Camera-type eye (tissue), 1 donor: ENCODE results near the gene HIP1.

DNA sequence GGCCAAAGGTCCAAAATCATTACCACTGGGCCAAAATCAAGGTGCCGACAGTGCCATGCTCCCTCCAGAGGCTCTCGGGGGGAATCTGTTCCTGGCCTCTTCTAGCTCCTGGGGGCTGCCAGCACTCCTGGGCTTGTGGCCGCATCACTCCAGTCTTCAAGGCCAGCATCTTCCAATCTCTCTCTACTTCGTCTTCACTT is 38.9 kb downstream of the GTF2IRD1 start:
- RAMPAGE, long total RNA, result no peak

- RAMPAGE, long total RNA, result no peak
These were observed 45.4 kb downstream of the GTF2IRD1 start for GRCh38 chr7:74498934-74499713.

- RAMPAGE, long total RNA, result no peak
These were observed 33.3 kb downstream of the GTF2I start for GRCh38 chr7:74690835-74691134.

- RAMPAGE, long total RNA, result no peak
These were observed 52.1 kb upstream of the NCF1 start for GRCh38 chr7:74721546-74722332.

- RAMPAGE, long total RNA, result no peak
These were observed 11.6 kb upstream of the NCF1 start for GRCh38 chr7:74762203-74762545.

- RAMPAGE, long total RNA, result no peak
These were observed 48.2 kb downstream of the RCC1L start for GRCh38 chr7:75025303-75025898.

DNA sequence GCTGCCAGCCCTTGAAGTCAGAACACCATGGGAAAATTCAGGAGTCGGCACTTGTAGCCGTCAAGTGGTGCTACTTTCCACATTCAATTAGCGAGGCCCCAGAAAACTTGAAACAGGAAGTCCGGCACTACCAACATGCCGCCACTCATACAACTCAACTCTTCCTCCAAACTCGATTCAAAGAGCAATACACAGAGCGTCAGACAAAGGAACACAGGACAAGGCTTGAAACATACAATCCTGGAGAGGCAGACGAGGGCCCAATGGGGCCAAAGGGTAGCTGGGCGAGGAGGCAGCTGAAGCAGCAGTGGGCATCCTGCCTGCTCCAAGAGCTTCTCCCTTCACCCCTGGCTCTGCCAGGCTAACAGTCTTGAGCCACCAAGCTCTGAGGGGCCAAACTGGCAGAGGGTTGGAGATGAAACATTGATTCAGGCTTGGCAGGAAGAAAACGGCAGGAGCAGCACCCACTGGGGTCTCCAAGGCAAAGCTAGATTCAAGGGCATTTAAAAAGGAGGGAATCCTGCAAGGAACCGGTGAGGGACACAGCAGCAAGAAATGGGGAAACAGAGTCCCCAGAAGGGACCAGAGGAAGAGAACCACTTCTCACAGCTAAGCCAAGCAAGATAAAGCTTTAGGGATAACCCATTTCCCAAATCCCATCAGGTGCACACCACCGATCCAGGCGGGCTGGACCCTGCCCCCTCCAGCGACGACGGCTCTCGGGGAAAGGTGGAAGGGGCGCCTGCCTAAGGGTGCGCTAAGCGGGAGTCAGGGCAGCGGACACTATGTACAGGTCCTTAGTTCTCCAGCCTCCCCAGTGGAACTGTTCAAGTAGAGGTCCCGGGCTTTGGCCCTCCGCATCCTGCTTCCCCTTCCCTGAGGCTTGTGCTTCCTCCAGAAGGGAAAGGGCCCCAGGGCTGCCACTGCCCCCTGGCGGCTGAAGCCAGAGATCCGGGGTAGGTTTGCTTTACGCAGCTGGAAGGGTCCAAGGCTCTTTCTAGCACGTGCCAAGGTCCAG is 22.6 kb downstream of the TRIM73 start:
- RAMPAGE, long total RNA, result no peak

- RAMPAGE, long total RNA, result no peak
These were observed 88.1 kb downstream of the HIP1 start for GRCh38 chr7:75650574-75651173.

- RAMPAGE, long total RNA, result no peak
These were observed 67.4 kb downstream of the HIP1 start for GRCh38 chr7:75671295-75671767.

GRCh38 chr7:75711364-75712074 is 27.2 kb downstream of the HIP1 start:
- RAMPAGE, long total RNA, result no peak

- RAMPAGE, long total RNA, result no peak
These were observed 26.6 kb downstream of the HIP1 start for GRCh38 chr7:75712082-75712676.

DNA sequence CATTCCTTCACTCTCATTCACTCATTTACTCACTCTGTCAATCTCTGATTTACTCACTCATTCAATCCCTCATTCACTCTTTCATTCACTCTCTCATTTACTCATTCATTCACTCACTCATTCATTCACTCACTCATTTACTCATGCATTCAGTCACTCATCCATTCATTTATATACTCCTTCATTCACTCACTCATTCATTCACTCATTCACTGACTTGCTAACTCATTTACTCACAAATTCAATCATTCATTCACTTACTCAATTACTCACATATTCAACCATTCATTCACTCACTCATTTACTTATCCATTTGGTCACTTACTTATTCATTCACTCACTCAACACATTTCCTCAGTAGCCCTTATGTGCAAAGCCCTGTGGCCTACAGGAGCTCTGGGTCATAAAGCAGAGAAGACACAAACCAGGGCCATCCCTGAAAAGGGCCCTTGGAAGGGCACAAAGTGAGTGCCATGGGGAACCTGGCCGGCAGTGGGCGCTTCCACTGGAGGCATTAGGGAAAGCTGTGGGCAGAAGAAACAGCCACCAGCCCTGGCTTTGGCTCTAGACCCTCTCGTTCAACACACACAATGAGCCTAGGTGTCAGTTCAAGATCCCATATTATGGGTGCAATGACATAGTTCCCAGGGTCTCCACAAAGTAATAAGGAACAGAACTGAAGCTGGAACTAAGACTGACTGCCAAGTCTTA is 25.9 kb downstream of the HIP1 start:
- RAMPAGE, long total RNA, result no peak

DNA sequence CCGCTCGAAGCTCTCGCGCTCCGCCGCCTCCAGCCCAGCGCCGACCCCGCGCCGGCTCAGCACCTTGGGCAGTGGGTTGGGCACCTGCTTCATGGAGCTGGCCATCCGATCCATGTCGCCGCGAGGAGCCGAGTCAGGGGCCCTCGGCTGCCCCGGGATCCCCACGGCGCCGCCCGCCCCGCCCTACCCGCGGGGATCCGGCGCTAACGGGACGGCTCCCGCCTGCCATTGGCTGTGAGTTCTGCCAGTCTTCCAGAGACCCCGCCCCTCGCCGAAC is at the start of gene HIP1:
Gene HIP1, minus strand, starts transcription at position 135 of the 277 bp plus-strand sequence.
- RAMPAGE, long total RNA, result start-site peak on the minus strand centred at position 161 of the sequence, 62 bp wide, 62 reads

DNA sequence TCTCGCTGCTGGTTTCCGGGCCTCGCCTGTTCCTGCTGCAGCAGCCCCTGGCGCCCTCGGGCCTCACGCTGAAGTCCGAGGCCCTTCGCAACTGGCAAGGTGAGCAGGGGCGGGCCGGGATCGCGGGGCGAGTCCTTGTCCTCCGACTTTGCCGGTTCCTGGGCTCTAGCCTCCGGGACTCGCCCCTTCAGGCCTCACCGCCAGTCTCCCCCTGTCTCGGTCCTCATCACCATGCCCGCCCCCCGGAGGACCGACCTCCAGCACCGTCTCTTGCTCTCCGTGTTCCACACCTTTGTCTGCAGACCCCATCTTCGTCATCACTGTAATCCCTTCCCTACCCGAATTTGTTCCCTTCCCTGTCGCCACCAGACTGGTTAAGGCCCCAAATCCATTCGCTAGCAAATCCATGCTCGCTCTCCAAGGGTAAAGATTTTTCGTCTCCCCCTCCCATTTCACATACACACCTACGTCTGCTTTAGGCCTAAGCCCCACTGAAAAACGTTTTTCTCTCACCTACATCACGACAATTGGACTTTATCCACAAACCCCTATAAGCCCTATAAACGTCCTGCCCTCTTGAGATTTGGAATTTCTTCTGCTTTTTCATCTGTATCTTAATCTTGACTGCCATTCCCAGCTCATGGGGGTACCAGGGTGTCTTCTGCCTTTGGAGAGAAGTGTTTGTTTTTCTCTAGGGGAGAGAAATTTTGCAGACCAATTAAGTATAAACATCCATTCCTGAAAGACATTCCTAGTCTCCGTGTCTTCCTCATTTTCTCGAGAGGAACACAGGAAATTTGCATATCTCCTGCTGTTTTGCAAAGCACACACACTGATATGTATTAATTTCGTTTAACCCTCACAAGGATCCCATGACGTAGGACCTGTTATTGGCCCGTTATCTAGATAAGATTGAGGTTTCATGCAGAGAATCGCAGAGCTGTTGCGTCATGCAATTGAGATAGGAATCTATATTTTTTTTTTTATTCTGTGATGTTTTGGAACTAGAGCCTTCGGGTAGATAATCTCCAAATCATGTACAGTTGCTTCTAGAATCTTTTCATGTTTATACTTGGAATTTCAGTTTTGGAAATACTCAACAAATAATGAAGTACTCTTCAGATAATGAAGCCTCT is 696 bp downstream of the RHBDD2 start:
- RAMPAGE, long total RNA, result no peak

GRCh38 chr7:75922975-75923670 is 8.2 kb downstream of the POR start:
- RAMPAGE, long total RNA, result no peak

- RAMPAGE, long total RNA, result no peak
These were observed 31.5 kb downstream of the POR start for GRCh38 chr7:75946317-75947005.

DNA sequence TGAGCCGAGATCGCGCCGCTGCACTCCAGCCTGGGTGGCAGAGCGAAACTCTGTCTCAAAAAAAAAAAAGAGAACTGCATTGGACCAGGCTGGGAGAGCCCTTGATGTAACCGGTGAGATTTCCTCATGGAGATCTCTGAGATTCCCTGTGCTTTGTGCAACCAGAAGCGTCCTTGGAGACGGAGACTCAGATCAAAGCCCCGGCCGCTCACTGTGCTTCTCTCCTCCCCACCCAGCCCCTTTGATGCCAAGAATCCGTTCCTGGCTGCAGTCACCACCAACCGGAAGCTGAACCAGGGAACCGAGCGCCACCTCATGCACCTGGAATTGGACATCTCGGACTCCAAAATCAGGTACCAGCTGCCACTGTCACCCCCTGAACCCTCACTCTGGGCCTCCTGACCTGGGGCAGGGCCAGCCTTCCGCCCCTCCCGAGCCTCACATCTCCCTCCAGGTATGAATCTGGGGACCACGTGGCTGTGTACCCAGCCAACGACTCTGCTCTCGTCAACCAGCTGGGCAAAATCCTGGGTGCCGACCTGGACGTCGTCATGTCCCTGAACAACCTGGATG is 11.0 kb downstream of the TMEM120A start:
- RAMPAGE, long total RNA, result no peak

GRCh38 chr7:76057563-76058313 is 9.8 kb downstream of the MDH2 start:
- RAMPAGE, long total RNA, result no peak

- RAMPAGE, long total RNA, result no peak
These were observed 23.4 kb downstream of the MDH2 start for GRCh38 chr7:76071259-76071819.

GRCh38 chr7:76294241-76295149 is 8.0 kb upstream of the HSPB1 start:
- RAMPAGE, long total RNA, result no peak